Skeletal muscle satellite cell (primary cell): ENCODE measurements around the gene LDAF1.

DNA sequence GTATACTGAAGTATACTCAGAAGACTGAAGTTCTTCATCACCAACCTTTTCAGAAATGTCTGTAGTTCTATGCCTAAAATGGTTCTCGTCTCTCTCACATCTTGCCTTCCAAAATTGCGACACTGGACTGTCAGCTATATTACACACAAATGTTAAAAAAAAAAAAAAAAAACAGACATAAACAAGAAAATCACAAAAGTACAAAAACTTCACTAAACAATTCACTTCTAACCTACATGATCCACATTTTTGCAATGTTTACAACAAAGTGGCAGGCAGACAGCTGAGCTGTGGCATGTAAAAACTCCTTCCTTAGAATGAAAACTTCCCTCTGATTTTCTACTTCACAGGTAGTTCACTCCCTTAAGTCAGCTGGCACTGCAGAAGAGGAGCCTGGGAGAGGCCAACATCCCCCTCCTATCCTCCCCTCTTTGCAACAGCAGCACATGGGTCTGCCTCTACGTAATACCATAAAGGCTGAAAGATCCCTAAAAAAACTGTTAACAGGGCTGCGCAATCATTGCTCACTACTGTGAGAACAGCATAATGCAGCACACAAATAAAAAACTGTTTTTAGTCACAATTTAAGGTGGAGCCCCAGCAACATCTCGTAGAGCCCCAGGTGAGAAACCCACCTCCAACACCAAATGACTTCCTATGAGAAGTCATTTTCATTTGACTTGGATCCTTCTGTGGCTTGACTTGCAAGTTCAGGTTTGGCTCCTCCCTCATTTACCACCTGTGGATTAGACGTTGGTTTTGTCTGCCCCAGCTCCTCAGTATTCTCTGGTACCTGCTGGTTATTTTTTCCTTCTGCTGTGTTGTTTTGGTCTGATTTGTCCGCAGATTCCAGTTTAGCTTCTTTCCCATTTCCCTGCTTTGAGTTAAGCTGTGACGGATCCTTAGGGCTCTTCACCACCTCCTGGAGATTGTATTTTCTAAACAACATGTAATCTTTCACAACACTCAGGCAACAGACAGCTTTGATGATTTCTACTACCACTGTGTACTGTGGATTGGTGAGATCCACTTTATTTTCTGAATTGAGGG, 5.1 kb downstream of the THUMPD1 start:
- CAGE, long polyA plus RNA = no peak

- CAGE, long polyA plus RNA = no peak
Measured at GRCh38 chr16:20884135-20884955, 15.8 kb downstream of the DCUN1D3 start.

DNA sequence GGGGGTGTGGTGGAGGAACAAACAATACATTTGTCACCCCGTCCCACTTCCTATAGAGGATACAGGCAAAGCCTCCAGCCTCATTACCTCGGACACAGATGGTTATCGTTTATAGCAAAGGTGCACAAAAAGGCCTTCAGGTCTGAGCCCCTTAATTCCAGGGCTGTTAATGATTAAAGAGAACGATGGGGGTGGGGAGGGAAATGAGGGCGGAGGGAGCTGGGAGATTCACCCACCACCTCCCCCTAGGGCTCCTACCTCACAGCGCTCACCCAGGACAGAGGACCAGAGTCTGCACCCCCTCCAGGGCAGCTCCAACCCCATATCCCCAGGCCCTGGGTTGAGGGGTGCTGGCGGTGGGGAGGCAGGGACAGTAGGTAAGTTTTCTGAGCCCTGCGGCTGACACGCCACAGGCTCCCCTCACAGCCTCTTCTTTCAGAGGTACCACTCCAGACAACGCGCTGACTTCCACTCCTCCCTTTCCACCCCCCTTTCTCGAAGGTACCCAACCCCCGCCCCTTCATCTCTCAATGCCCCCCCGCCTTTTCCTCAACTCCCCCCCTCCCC, 447 bp downstream of the DCUN1D3 start:
- CAGE, long polyA plus RNA = no peak

GRCh38 chr16:21066270-21066508, 84.5 kb downstream of the DNAH3 start:
- CAGE, long polyA plus RNA = no peak

- CAGE, long polyA plus RNA = no peak
Measured at GRCh38 chr16:21116237-21116551, 34.5 kb downstream of the DNAH3 start.

DNA sequence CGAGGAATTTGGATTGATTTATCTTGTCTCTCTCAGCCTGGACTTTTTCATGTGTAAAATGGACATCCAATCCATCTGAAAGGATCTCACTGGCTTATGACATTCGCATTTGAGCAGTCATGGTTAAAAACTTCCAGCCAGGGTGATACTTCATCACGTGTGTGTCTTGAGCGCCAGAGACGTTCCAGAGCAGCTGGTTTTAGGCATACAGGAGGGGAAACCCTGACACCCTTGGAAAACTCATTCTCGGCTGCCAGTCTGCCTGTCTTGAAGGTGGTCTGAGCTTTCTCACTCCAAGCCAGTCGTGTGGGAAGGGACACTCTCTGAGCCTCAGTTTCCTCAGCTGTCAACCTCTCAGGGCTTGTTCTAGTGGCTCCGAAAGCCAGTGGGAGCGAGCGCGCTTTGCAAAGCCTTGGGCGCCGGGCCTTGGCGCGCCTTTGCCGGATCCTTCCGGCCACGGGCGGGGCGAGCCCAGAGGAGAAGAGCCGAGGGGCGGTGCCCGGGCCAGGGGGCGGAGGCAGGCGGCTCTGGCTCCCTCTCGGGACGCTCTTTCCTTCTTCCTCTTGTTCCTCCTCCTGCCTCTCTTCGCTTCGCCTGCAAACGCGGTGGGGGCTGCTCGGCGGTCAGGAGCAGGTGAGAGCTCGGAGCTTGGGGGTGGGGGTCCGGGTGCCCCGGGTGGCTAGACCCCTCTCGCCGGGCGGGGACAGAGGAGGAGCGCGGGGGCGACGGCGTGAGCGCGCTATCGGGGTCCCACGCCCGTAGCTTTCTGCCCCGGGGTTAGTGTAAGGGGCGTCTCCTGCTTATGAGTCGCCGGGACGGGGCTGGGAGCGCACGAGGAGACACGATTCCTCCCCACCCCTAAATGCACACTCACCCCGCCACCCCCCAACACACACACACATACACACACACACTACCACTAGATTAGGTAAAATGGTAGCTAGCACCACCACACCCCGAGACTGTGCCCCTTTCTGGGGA, at the start of gene LDAF1:
Gene LDAF1 (plus strand): TSS at position 561 of the 981 bp plus-strand sequence.
- CAGE, long polyA plus RNA = no peak

DNA sequence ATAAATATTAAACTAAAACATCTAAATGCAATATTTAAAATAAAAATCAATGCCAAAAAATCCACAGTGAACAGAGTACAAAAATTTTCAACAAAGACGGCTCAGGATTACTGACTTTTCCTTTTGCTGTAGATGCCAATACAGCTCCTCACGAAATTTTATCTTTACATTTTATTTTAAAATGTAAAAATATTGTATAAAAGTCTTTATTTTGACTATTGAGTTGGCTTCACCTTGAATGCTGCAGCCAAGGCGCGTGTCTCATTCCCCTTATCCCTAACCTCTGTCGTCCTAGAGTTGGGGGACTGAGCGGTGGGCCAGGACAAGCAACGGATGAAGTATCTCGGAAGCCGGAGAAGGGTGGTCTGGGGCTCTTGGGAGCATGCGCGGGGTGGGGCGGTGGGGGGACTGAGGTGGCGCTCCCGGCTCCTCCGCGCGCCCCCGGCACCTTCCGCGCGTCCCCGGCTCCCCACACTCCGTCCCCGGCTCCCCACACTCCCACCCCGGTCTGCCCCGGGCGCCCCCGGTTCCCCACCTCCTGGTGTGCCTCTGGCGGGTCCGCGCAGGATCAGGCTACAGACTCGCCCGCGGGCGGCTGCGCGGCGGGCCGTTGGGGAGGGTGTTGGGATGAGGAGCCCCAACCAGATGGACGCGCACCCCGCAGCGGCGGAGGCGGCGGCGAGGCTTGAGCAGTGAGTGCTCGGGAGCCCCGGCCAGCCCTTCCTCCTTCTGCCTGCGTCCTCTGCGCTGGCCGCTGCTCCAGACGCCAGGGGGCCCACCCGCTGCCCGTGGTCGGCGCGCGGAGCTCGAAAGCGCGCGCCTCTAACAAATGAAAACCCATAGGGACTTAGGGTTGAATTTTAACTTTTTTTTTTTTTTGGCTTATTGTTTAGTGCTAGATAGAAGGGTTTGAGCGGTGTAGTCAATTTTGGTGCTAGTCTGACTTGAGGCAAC, 5.5 kb upstream of the CRYM start:
- CAGE, long polyA plus RNA = no peak

- CAGE, long polyA plus RNA = no peak
Measured at GRCh38 chr16:21302258-21302856, 24.3 kb upstream of the CRYM start.

DNA sequence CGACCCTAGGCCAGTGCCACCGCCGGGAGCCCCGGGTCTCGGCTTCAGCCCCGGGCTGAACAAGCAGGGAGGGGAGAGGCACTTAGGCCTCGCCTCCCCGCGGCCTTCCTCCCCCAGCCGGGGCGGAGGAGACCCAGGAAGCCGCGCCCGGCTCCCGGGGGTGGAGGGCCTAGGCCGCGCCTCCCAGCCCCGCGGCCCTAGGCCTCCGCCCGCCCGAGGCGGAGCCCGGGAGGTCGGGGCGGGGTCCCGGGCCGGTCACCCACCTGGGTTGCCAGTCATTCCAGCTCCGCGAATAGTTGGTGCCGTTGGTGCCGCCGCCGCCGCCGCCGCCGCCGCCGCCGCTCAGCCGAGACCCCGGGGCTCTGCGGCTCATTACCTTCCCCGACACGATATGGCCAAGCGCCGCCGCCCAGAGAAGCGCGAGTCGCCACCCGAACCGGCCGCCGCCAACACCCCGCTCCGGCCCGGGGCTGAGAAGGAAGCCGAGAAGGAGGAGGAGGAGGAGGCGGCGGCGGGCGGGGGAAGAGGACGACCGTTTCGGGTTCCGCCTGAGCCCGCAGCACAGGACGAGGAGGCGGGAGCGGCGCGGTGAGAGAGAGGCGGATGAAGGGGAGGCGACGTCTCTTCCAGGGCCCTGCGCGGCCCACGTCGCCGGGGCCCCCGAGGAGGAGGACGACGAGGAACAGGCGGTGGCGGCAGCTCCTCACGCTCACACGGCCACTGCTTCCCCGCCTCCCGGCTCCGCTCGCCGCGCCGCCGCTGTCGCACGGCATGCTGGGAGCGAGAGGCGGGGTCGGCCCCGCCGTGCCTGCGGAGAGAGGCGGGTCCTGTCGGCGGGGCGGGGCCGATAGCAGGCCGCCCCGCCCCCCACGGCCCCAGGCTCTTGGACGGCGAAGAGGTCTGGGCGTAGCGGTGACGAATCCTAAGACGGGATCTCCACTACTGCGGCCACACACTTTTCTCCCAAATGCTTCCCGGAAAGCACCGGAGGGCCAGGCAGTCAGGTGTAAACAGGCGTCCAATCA, 97.6 kb upstream of the METTL9 start:
- CAGE, long polyA plus RNA = no peak

DNA sequence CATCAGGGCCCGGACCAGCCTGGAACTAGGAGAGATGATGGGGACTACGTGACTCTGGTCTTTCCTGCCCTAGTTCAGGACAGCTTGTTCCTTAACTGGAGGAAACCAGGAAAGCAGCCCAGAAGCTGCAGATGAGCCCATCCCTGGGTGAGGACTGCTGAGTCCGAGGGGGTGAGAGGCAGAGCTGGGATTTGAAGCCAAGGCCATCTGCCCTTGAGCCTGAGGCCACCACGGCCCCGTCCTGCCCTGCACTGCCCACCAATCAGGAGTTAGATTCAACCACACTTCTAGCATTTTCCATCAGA, 55.8 kb upstream of the METTL9 start:
- CAGE, long polyA plus RNA = no peak

- CAGE, long polyA plus RNA = no peak
Measured at GRCh38 chr16:21599921-21600421, 594 bp downstream of the METTL9 start.

GRCh38 chr16:21611541-21612514, 12.5 kb downstream of the METTL9 start:
- CAGE, long polyA plus RNA = no peak

DNA sequence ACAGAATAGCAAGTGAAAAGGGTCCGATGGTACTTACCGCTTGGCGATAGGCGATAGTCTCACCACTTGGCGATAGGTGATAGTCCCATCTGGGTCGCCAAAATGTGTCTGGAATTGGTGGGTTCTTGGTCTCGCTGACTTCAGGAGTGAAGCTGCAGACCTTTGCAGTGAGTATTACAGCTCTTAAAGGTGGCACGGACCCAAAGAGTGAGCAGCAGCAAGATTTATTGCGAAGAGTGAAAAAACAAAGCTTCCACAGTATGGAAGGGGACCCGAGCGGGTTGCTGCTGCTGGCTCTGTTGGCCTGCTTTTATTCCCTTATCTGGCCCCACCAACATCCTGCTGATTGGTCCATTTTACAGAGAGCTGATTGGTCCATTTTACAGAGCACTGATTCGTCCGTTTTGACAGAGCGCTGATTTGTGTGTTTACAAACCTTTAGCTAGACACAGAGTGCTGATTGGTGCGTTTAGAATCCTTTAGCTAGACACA, 15.5 kb downstream of the IGSF6 start:
- CAGE, long polyA plus RNA = no peak

GRCh38 chr16:21654990-21655649, 2.7 kb upstream of the IGSF6 start:
- CAGE, long polyA plus RNA = no peak

DNA sequence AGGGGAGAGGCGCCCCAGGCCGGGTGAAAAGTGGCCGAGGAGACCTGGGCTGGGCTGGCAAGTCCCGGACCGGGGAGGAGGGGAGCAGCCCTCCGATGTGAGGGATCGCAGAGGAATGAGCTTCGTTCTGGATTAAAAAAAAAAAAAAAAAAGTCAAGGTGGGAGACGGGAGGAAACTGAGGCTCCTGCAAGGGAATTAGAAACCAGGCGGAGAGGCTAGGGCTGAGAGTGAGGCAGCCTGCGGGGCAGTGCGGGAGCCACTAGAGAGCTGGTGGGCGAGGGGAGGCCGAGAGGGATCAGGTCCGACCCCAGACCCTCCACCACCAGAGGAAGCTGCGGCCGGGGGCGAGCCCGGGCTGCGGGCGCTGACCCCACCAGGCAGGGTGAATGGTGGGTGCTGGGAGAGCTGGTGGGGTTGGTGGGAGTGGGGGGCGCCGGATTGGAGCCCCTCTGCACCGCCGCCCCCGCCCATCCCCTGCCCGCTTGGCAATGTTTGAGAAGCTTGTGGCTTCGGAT, 759 bp downstream of the MOSMO start:
- CAGE, long polyA plus RNA = no peak

GRCh38 chr16:22190622-22191725, 15.1 kb upstream of the EEF2K start:
- CAGE, long polyA plus RNA = no peak

- CAGE, long polyA plus RNA = no peak
Measured at GRCh38 chr16:22211626-22212321, 5.7 kb downstream of the EEF2K start.

GRCh38 chr16:22425442-22425938, 51.1 kb upstream of the CDR2 start:
- CAGE, long polyA plus RNA = no peak

- CAGE, long polyA plus RNA = no peak
Measured at GRCh38 chr16:23104364-23104565, 45.0 kb downstream of the USP31 start.

GRCh38 chr16:23317257-23317920, 15.3 kb downstream of the SCNN1B start:
- CAGE, long polyA plus RNA = no peak